Bronchial epithelial cell (primary cell): ENCODE results near the genes NUDT2, DCTN3, CCL21 and DNAJB5.

- RRBS, 2 experiments = no CpG with 5 or more reads among the region's 2 CpGs
These were observed 85.1 kb downstream of the UBAP2 start for GRCh38 chr9:33963545-33964070.

GRCh38 chr9:34016949-34017440 lies 31.7 kb downstream of the UBAP2 start:
- RRBS, 2 experiments = no CpG with 5 or more reads among the region's 5 CpGs

GRCh38 chr9:34197749-34198898 lies 19.3 kb downstream of the UBAP1 start:
- RRBS, 2 experiments = no CpG with 5 or more reads among the region's 7 CpGs

DNA sequence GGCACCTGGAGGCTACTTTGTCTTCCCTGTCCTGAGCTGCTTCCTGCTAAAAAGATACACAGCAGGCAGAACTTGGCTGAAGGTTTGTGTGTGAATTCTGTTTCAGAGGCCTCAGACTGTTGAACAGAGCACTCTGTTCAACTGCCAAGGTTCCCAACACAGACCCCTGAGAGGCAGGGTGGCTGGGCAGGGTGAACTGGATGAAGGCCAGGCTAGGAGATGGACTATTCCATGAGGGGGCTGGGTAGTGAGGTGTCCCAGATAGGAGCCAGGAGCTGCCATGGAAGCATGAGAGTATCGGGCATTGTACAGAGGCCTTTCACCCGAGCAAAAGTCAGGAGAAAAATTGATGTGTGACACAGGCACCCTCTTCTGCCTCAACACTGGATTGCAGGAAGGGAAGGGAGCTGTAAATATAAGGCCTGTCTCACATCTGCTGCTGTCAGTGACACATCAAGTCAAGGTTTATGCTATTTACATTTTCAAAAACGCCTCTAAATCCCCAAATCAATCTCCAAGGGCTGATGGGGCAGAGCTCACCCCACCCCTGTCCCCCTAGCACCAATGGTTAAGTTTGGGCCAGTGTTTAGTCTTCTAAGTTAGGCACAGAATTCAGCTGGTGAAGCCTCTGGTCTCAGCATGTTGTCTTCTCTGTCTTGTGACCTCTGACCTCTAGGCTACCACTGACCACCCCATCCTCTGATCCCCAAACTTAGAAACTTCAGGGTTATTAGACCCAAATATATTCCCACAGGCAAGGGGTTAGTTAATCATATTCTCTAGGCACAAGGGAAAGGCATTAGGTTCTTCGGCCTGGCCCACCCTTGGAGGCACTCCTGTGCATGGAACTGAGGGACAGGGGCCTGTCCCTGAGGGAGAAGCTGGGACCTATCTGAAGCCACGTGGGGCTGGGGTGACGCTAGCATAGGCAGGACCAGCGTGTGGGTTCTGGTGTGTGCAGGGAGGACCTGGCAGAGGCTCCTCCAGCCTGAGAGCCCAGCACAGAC lies 74.8 kb downstream of the UBAP1 start:
- RRBS, 2 experiments = no CpG with 5 or more reads among the region's 7 CpGs

DNA sequence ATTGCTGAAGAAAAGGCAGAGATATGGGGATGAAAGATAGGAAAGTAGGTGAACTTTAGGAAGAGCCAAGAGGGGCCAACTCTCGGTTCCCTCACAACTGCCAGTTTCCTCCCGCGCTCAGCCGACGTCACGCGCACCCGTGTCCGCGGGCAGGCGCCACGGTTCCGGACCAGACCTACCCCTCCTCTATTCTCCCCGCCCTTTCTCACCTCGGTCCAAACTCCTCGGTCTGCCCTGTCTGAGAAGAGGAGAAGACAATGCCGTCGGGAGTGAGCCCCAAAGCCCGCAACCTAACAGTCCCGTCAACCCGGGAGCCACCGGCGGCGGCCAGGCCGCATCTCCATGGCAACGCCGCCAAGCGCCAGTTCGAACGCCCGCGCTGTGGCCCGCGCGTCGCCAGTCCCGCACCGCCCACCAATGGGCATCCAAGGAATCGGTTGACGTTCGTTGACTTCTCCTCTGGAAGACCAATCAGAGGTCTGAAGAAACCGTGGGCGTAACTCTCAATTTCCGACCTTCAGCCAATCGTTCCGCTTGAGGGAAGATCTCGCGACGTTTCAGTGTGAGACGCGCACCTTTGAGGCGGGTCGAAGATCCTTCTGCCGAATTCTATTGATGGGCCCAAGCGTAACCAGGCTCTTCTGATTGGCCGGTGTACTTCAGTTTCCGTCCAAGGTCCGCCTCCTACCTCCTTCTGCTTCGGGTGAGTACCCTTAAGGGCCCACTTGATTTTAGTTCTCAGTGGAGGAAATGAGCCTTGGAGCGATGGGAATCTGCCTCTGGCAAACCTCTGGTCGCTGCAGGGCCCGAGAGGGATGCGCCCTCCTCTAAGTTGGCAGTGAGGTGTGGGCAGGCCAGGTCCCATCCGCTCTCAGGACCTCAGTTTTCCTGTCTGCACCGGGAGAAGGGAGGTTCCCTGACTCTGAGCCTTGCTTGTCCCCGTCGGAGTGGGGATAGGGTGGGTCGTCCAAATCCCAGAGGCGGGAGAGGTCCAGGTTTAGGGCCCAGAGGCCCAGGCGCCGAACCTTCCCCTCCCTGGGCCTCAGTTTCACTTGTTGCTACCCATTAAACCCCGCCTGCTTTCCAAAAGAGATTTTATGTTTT lies at the start of gene NUDT2:
Gene NUDT2 (plus strand): TSS at position 673 of the 1,104 bp plus-strand sequence.
- RRBS, 2 experiments = 2 to 3% methylated on average over 2 of the region's 72 CpGs

DNA sequence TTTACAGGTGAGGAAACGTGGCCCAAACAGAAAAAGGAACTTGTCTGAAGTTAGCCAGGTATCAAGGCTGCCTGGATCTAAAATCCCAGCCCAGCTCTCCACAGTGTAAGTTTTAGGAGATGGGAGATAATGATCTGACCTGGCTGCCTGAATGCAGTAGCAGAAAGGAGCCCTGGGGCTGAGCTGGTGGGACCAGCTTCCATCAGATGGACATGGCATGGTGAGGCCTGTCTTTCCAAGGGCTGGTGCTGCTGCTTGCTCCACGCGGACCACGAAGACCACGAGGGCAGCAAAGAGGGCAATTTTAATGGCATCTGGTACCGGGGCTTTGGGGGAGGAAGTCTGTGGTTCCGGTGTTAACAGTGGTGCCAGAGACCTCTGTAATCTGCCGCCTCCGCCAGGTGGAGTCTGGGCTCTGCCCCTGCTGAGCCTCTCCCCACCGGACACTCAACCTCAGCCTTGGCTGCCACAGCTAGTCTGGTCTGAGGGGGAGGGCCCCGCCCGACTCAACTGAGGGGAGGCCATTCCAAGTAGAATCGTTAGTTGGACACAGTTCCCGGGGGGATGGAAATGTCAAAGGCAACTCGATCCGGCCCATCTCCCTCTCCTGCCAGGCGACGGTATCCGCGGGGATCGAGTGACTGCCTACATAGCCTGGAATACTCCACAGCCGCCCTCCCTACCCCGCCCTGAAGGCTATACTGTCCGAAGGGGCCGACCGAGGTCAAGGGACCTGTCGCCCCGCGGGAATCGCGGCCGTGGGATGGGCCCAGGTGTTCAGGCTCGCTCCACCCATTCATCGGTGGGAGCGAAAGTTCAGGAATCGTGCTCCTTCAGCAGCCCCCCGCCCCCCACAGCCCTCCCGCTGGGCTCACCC lies 542 bp downstream of the MYORG start:
- RRBS, 2 experiments = under 1 to 2% methylated on average over 2 of the region's 38 CpGs

- RRBS, 2 experiments = no CpG with 5 or more reads among the region's 7 CpGs
These were observed 10.2 kb downstream of the ENHO start for GRCh38 chr9:34512360-34513275.

DNA sequence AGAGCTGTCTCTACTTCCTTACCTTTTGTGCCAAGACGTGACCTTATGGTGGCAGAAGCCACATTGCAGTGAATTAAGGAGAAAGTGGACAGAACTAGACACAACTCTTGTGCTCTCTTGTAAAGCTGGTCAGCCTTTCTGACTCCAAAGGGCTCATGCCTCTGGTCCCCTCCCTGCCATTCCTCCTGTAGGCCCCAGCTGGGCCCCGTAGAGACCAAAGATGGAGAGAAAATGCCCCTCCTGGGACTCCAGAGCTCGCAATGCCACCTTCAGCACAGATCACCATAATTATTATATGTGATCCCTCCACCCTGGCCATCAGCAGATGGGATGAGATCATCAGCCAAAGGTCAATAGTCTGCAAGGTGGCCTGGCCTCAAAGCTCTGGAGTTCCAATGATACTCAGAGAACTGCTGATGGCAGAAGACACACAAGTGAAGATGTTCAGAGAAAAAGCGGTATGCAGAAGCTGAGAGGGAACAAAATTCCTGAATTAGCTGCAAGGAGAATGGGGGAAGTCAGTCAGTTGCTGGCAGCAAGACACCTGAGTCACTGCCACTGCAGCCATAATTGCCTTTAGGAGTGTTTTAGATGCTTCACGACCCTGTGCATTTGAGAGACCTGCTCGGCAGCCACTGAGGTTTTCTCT lies 5.0 kb downstream of the RPP25L start:
- RRBS, 2 experiments = no CpG with 5 or more reads among the region's 6 CpGs

- RRBS, 2 experiments = 1 to 2% methylated on average over 11 of the region's 49 CpGs
These were observed at the start of gene DCTN3 for GRCh38 chr9:34619670-34620973. DCTN3 (minus strand) TSS chr9:34620495.

GRCh38 chr9:34701108-34701769 lies 8.7 kb downstream of the CCL21 start:
- RRBS, 2 experiments = 1 to 2% methylated on average over 21 of the region's 50 CpGs

GRCh38 chr9:34710006-34710528 lies at the start of gene CCL21:
CCL21 (minus strand) TSS chr9:34710136.
- RRBS, 2 experiments = no CpG with 5 or more reads among the region's 2 CpGs

DNA sequence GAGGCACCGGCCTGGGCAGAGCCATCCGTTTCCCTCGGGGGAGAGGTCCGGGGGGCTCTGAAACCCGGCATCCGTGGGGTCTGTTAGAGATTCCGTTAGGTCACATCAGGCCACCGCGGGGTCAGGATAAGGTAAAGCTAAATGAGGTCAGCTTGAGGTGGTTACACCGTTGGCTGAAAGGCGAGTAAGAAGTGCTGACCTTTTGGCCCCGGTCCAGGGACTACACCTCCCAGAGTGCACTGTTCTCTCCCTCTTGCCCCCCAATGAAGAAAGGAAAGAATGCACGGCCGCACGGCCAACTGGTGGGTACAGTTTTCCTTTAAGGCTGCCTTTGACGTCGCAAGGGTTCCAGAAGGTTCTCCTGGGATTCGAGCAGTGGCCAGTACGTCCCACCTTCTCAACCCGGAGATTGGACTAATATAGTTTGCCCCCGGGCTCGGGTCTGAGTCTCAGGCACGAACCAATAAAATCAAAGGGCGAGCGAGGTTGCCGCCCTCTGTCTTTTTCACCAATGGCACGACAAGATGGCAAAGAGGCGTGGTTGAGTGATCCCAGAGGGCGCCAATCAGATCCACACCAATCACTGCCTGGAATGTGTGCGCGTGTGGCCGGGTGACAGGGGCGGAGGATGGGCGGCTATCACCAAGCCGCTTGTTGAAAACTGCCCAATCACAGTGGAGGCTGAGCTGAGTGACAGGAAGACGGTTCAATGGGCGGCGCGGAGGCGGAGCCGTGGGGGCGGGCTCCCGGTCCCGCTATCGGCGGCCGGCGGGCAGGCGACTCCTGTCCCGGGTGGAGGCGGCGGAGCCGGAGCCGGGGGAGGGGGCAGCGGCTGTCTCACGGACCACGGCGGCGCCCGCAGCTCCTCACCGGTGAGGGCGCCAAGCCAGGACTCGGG lies at the start of gene DNAJB5:
Gene DNAJB5 (plus strand): TSS at position 786 of the 898 bp plus-strand sequence.
- RRBS, 2 experiments = 1 to 2% methylated on average over 8 of the region's 63 CpGs

DNA sequence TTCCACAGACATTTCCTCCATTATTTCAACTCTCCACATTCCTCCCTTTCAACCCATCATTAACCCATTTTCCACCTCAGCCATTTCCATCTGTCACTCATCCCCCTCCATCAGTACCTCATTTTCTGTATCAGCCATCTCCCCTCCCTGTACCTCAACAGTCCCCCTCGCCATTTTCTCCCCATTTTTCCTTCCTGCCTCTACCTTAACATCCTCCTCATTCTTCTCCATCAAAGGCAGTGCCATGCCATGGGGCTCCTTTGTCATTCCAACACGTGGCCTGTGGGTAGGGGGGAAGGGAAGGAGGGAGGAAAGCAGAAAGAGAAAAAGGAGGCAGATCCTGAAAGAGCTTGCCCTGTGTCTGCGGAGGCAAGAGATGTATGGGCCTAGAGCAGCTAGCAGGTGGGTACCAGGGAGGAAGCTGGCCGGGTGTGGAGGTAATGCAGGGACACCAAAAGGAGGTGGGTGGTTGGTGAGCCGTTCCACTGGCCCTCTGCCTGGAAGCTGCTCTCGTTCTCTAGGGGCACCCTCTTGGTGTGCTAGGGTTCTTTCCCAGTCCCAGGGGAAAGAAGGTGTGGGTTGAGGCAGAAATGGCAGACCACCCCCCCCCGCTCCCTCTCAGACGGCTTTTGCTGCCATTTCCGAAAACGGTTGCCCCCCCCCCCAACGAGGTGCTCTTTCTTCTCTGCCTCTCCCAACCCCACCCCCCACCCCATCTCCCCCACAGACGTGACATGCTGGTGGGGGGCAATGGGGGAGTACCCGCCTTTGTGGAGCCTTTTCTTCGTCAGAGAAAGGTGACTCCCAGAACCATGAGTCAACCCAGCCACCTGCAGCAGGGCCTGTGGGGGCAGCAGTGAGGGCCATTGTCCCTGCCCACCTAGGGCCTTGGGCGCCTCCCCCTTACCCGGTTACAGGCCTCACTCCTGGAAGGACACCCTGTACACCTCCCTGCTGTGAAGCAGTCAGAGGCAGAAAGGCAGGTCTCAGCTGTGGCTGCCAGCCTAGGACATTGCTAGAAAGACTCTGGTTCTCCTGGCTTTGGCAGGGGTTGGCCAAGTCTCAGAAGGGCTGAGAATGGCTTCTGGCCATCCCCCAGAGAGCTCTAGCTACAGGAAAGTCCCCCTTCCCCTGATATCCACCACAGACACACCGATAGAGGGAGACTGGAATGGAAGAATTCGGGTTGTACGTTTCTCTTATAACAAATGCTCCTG lies 1.9 kb downstream of the DNAJB5 start:
- RRBS, 2 experiments = no CpG with 5 or more reads among the region's 19 CpGs

DNA sequence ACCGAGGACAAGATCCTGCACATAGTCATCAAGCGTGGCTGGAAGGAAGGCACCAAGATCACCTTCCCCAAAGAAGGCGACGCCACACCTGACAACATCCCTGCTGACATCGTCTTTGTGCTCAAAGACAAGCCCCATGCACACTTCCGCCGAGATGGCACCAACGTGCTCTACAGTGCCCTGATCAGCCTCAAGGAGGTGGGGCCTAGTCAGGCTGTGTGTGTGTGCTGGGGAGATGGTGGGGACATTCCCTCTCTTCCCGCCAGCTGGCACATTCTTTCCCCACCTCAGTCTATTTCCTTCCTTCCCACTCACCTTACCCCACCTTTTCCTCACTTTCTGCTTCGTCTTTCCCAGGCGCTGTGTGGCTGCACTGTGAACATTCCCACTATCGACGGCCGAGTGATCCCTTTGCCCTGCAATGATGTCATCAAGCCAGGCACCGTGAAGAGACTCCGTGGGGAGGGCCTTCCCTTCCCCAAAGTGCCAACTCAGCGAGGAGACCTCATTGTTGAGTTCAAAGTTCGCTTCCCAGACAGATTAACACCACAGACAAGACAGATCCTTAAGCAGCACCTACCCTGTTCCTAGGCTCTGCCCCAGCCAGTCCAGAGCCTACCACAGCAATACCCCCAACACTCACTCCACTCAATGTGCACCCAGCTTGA lies 7.3 kb downstream of the DNAJB5 start:
- RRBS, 2 experiments = no CpG with 5 or more reads among the region's 18 CpGs

DNA sequence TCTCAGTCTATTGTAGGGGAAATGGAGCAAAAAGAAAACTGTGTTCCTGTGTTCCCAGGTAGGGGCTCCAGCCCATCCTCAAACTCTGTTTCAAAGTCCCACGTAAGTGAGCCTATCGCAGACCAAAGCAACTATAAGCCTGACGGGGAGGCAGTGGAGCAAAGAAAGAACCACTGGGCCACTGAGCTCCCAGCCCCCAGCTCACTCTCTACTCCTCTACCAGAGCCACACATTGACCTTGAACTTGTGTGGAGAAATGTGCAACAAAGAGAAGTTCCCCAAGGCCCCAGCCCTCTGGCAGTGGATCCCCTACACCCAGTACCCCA lies 2.4 kb downstream of the C9orf131 start:
- RRBS, 2 experiments = no CpG with 5 or more reads among the region's 3 CpGs

- RRBS, 2 experiments = no CpG with 5 or more reads among the region's 5 CpGs
These were observed 9.7 kb downstream of the VCP start for GRCh38 chr9:35062520-35063329.

GRCh38 chr9:35066504-35067243 lies 5.8 kb downstream of the VCP start:
- RRBS, 2 experiments = no CpG with 5 or more reads among the region's 11 CpGs

- RRBS, 2 experiments = no CpG with 5 or more reads among the region's 3 CpGs
These were observed 75.6 kb downstream of the UNC13B start for GRCh38 chr9:35237263-35237954.

- RRBS, 2 experiments = no CpG with 5 or more reads among the region's 6 CpGs
These were observed 116.1 kb downstream of the UNC13B start for GRCh38 chr9:35277893-35278417.

DNA sequence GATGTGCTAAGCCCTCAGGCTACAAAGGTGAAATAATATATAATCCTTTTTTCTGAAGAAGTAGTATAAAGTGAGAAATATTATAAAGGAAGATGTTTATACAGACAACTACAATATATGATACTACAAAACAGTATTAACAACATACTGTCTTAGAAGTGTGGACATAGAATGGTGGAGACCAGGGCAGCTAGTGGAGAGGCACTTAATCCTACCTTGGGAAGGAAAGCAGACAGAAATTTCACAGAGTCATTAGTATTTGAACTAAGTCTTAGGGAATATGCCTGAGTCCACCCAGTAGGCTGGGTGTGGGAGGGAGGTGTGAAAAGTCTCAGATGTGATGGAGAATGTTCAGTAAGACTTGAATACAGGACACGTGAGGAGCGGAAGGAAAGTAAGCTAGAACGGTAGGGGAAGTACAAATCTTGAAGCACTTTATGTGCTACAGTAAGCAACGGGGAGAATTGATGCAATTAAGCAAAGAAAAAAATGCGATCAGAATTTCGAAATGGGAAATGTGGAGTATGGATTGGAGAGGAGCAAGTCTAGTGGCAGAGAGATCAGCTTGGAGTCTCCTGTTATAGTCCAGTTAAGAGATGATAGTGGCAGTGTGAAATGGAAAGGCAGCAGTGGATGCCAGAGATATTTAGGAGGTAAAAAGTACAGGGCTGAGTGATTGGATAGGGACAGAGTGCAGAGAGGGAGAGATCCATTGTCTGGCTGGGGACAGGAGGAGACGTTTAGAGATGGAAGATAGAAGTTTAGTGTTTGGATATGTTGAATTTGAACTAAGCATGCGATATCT lies 128.1 kb upstream of the RUSC2 start:
- RRBS, 2 experiments = no CpG with 5 or more reads among the region's 8 CpGs